Placental epithelial cell (primary cell): ENCODE measurements around a stretch of chr11.

- CAGE, long polyA plus RNA = no peak
These were observed 10.8 kb upstream of the SLCO2B1 start for GRCh38 chr11:75139963-75140642.

DNA sequence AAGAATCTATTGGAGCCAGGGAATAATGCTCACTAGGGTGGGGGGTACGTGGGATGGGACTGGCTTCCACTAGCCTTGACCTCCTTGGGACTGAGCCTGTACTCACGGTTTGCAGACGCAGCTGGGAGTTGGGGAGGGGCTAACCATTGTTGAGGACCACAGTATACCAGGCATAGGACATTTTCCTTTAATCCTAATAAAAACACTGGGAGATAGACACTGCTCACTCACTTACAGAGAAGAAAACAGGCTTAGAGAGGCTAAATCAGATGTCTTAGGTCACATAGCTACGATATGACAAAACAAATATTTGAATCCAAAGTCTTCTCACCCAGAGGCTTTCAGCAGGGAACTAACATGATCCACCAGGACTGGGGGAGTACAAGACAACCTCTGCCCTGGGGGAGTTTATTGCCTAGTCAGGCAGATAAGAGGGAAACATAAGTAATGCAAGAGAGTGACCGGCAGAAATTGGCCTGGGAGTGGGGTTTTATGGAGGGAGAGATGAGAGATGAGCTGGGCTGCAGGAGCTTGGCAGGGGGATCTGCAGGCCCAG lies 5.1 kb downstream of the SLCO2B1 start:
- CAGE, long polyA plus RNA = no peak

DNA sequence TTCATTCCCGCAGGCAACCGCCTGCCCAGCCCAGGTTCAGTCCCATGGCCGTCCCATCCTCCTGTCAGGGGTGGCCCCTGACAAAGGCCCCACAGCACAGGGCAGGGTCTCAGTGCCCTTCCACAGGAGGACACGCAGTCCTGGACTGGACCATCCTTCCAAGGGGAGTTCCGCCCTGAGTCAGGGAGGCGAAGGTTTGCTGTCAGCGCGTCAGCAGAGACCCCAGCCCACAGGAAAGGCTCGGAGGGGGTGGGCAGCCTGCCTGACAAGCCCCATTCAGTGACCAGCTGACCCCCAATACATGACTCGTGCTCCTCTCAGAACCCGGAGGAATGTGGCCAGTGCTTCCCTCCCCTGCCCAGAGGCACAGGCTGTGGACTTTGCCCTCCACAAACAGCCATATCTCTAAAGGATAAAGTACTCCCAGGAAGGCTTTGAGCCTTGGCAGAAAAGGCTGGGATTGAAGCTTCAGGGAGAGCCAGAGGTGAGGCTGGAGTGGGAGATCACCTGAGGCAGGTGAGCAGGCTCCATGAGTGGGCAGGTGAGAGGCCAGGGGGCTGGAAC lies 8.6 kb downstream of the SLCO2B1 start:
- CAGE, long polyA plus RNA = no peak

DNA sequence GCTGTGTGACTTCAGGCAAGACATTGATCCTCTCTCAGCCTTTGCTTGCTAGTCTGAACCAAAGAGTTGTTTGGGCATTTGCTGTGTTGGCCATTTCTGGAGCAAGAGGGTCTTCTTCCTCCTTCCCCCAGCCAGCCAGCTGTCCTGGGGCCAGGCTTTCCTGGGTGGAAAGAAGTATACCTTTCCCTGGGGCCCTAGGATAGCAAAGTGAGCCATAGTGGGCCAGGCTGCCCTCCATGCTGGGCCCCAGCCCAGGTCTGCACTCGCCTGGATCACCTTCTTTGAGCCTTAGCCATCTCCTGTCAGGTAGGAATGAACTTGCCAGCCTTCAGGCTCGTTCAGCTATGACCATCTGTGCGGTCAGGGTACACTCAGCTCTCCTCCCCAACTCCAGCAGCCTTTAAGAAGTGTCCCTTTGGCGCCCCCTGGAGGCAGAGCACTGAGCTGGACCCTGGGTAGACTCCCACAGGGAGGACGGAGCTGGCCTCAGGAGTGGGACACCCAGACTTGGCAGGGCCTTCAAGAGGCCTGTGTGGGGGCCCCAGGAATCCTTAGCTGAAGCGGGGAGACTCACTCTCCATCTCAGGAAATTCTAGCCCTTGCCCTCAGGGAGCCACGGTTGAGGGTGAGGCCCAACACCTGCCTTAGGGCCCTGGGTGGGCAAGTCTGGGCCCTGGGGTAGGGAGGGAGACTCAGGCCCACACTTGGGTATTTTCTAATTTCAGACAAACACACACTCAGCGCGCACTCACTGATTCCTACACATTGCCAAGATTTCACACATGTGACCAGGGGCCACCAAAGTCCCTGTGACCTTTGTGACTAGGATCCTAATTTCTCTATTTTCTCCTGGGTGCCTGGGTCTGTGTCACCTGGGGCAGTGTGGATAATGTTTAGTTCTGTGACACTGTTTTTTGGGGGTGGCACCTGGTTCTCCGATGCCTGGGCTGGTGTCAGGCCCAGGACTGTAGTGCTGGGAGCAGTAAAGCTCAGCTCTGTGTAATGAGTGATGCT lies 35.6 kb upstream of the TPBGL start:
- CAGE, long polyA plus RNA = no peak

DNA sequence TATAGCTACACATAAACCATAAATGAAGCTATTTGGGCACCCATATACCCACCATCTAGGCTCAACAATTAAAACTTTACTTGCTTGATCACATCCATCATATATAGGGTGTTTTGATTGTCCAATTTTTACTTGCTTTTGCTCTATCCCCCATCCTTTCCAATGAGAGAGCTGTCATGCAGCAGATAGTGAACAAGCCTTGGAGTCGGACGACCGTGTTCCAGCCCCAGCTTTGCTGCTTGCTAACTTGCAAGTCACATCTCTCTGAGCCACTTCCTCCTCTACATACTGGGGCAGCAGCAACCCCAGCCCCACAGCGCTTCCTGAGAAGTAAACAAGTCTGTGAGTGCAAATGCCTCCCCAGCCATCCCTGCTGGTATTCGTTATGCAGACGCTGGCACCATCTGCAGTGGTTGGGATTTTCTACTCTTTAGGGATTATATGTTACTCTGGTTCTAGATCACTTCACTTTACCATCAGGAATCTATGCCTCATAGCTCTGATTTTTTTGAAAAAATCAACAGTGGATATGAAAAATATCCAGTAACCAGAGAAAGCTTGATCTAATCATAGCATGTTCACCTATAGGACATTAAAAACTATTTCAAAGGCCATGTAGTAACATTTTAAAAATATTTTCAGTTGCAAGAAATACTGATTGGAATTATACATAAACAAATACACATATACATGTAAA lies 35.0 kb downstream of the TPBGL start:
- CAGE, long polyA plus RNA = no peak

DNA sequence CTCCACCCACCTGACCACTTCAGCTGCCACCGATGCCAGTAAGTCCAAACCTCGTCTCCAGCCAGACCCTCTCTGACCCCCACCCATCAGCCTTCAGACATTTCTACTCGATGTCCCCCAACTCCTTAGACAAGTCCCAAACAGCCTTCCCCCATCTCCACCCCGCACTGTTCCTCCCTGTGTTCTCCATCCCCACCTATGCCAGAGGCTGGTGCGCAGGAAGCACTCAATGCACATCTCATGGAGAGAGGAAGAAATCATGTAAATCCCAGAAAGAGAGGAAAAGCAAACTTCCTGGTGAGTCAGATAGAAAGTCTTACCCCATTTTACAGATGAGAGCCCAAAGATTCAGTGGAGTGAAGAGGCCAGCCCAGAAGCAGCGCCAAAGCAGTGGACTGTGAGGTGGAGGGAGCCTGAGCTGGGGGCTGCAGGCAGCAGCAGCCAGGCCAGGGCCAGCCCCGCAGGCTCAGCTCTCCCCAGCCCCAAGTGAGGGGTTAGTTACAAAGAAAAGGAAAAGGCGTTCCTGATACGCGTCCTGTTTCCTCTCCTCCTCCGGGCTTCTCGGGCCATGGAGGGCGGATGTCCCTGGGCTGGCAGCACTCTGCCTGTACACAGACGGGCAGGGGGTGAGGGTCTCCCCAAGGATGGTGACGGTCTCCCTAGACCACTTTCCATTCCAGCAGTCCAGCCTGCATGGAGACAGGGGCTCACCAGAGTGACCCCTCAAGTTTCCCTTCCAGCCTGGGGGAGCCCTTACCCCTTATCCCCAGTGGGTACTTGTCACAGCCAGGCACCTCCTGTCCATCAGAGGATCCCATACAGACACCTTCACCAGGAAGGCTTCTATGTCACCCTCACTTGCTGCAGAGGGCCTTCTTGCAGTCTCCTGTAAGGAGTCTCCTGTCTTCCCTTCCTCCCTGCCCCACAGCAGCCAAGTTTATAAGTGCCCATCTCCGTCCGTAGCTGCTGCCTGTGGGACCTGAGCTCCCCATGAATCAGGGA lies 44.9 kb downstream of the ARRB1 start:
- CAGE, long polyA plus RNA = no peak

- CAGE, long polyA plus RNA = no peak
These were observed 17.7 kb downstream of the GDPD5 start for GRCh38 chr11:75507800-75508717.

- CAGE, long polyA plus RNA = no peak
These were observed 9.7 kb downstream of the SERPINH1 start for GRCh38 chr11:75571584-75572272.

GRCh38 chr11:75673855-75674442 lies 5.1 kb upstream of the MAP6 start:
- CAGE, long polyA plus RNA = no peak

- CAGE, long polyA plus RNA = no peak
These were observed 2.0 kb downstream of the MOGAT2 start for GRCh38 chr11:75719575-75720089.

DNA sequence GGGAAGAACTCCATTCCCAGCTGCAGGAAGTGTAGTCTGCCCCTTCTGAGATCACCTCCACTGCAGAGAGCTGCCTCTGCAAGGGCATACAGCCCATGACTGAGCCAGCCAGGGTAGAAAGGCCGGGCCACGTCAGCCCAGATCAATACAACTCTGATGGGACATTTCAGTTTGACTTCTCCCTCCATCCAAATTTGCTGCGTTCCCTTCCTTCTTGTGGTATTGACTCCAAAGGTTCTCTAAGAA lies 19.7 kb downstream of the MOGAT2 start:
- CAGE, long polyA plus RNA = no peak

DNA sequence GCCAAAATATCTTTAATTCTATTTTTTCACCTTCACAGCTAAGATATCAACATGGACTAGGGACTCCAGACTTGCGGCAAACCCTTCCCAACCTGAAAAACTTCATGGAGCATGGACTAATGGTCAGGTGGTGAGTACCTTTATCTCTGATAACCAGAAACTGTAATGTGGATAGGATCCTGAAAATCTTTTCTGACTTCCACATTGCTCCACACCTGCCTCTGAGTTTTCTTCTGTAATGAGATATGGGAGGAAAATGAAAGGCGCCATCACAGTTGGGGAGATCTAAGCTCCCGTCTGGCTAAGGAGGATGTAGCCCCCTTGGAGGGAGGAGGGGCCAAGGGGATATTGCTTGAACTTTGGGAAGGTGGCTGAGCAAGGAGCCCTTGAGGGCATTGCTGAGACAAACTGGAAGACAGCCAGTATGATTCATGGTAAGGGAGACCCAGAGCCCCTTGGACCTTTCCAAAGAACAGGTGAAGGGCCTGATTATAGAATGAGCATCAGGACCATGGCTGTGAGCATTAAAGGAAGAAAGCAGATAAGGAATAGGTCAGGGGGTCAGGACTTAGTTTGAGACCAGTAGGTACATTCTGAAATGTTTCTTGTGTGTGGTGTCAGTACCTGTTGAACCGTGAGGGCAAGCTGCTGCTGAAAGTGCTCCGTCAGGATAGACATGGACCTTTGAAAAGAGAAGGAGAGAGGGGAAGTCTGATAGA lies 90.3 kb downstream of the WNT11 start:
- CAGE, long polyA plus RNA = no peak

DNA sequence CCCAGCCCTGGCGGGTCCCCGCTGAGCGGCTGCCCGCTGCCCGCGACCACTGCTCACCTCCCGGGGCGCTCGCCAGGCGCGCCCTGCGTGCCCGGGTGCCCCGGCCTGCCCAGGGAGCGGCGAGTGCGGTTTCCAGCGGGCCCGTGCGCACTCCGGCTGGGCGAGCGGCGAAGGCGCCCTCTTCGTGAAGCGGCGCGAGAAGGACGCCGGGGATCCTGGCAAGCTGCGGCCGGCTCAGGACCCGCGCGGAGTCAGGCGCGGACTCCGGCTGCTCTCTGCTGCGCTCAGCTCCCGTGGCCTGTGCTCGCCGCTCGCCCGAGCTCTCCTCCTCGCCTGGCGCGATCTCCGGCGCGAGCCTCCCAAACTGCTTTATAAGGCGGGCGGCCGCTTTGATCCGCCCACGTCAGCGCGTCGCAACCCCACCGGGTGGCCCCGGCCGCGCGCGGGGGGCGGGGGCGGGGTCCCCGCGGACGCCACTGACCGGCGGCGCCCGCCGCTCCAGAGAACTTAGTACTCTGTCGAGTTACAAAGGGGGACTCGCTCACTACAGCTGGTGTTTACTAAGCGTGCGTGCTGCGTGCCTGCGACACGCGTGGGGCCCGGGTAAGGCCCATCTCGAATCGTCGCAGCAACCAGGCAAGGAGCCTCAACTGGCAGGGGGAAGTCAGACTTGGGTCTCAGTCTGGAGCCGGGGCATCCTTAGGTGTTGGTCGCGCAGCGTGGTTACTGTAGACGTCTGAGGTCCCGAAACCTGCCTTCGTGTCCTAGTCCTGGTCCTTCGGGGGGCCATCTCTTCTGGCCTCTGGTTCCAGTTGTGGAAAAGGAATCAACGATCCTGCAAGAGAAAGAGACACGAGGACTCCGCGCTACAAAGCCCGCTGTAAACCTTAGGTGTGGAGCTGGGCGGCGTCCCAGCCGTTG lies 4.4 kb upstream of the WNT11 start:
- CAGE, long polyA plus RNA = no peak

GRCh38 chr11:76225059-76225853 lies 19.0 kb upstream of the WNT11 start:
- CAGE, long polyA plus RNA = no peak

GRCh38 chr11:76227969-76228534 lies 21.8 kb upstream of the WNT11 start:
- CAGE, long polyA plus RNA = no peak

GRCh38 chr11:76379119-76380166 lies 1.5 kb downstream of the THAP12 start:
- CAGE, long polyA plus RNA = no peak

DNA sequence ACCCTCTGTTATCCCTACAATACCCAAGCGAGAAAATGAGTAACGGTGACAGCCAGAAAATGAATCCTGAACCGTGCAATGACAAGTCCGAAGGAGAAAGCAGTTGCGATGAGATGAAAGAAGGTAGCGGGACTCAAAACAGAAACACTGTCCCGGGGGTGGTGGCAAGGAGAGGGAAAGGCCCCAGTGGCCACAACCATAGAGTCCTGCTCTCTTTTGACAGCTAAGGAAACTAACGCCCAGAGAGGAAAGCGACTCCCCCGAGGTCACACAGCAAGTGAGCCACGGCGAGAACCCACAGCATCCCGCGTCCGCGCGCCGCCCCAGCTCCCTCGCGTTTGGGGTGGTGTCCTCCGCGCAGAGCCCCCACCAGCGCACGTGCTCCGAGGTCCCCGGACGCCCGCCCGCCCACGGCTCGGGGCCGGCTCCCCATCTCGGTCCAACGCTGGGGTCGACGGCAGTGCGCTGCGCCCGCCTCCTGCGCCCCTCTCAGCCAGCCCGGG lies 714 bp downstream of the THAP12 start:
- CAGE, long polyA plus RNA = no peak

GRCh38 chr11:76391951-76392317 lies 10.8 kb downstream of the GVQW3 start:
- CAGE, long polyA plus RNA = no peak

DNA sequence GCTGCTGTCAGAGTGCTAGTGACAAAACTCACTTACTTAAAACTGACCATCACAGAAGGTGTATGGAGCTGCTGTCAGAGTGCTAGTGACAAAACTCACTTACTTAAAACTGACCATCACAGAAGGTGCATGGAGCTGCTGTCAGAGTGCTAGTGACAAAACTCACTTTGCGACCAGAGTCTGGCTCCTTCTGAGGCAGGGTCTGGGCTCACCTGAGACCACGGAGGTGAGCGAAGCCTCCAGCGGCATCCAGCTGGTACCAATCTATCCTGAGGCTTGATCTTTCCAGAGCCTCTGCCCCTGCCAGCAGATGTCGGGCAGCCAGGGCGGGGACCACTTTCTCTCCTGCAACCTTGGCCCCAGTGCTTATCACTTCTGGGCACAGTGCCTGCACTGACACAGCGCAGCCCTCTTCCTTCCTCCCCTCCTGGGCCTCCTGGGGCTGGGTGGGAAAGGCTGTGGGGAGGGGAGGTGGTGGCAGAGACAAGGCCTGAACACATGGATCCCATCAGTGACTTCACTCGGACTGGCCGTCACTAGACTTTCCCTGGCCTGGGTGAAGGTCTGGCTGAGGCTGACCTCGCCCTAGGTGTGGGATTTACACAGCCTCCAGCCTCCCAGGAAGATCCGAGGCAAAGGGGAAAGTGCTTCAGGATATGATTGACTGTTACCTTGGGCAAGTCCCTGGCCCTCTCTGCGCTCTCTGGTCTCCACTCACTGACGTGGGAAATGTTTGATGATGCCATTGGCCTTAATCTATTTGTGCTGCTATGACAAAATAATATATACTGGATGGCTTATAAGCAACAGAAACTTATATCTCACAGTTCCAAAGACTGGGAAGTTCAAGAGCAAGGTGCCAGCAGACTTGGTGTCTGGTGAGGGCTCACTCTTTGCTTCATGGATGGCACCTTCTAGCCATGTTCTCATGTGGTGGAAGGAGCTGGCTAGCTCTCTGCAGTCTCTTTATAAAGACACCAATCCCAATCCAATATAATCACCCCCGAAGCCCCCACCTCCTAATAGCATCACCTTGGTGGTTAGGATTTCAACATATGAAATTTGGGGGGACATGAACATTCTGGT lies 68.0 kb downstream of the LRRC32 start:
- CAGE, long polyA plus RNA = no peak

- CAGE, long polyA plus RNA = no peak
These were observed 41.0 kb downstream of the LRRC32 start for GRCh38 chr11:76629445-76629969.